ENCODE measurements around a stretch of chr7.

GRCh38 chr7:44759280-44759952 is 10.8 kb downstream of the ZMIZ2 start:
- PRO-cap = no peak
- RAMPAGE, long total RNA = no peak

DNA sequence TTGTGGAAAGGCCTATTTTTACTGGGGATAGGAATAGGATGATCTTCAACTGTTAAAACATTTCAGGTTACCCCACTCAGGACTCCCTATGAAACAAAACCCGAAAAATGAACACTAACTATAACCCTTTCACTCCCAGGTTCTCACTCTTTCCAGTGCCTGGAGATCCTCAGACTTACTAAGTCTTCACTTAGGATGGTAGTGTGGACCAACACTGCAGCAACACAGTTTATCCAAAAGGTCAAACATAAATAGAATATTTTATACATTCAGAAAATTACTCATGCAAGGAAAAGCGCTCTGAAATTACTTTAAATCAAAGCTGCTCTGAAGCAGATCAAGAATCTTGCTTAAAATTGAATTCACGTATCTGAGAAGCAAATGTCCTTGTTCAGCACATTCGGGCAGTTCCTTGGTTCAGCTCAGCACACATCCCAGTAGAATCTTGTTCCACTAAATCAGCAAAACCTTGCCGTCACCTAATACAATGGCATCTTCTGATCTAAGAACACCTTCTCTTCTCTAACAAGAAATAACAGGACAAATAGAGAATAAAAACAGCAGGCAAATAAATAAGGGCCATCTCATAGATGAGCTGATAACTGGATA is 18.1 kb downstream of the H2AZ2 start:
- PRO-cap = no peak
- RAMPAGE, long total RNA = no peak

DNA sequence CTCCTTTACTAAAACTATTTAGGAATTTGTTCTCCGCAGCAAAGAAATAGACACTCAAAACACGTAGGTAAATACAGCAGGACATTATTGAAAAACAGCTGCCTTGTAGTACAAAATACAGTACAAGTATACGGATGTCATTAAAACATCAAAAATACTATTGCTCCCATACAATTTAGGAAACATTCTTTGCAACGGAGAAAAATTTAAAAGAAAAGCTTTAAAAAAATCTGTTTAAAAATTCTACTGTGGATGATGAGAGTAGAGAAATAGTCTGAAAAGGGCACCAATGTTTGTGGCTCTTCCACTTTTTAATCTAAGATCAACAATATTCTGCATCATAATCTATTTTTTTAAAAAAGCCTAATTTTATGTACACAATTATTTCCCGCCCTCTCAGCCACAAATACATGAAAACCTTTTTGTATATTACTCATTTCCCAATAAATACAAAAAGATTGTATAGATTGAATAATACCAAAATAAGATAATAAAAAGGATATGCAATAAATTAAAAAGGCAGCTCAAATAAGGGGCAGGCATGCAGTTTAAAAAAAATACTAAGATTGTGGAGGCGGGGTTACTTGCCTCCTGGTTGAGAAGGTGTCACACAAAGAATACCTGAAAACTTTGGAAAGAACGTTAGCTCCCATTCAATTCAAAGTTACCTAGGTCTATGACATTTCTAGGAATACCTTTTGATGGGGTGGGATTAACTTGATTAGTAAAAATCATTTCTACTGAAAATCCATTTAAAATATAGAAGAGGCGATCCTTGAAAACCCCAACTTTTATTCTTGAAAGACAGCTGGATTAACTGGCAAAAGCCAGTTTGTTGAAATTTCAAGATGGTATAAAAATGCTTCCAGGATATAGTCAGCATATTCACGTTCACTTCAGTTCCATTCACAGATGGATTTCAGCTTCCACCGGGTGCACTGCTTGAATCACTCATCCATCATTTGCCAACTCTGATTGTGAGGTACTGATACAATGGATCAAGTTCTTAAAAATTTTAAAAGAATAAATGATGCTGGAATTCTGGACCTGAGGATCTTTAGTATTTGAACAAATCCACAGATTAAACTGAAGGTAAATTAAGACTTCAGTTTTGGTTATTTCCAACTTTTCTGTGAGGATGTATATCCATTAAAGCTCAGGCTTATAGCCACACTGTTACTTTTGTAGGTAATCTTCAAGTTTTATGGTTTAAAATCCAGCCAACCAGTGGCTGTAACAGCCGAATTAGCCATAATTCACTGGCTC is 2.7 kb downstream of the PURB start:
- PRO-cap = no peak
- RAMPAGE, long total RNA = no peak

DNA sequence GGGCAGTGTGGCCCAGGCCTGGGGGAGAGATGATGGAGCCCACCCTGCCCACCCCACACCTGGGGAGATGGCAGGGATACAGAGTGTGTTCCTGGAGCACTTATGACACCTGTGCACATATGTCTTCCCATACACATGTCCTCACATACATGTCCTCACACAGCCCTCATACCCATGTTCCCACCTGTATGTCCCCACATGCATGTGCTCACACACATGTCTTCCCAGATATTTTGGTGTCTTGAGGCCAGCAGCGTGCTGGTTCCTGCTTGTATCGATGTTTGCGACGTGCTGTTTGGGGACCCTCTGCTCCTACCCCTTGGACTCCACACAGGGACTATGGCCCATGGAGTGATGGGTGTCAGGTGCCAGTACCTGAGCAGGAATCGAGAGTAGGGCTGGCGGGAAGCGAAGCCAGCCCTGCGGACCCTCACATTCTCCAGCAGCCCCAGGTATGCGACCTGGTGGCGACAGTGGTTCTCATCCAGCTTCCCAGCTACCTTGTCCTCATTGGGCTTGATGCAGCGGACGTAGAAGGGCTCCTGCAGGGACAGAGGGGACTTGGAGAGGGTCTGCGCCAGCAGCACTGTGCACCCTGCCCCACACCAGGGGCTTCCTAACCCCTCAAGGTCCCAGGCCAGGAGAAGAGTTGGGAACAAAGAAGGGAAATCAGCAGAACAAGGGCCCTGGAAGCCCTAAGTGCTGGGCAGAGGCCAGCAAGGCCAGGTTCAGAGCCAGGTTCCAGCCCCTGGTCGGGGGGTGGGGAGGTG is 12.3 kb downstream of the MYO1G start:
- PRO-cap = no peak
- RAMPAGE, long total RNA = no peak

GRCh38 chr7:44967321-44967871 is 11.4 kb downstream of the MYO1G start:
- PRO-cap = no peak
- RAMPAGE, long total RNA = no peak

- PRO-cap = no peak
- RAMPAGE, long total RNA = no peak
Observed at GRCh38 chr7:44970458-44971190, 8.2 kb downstream of the MYO1G start.

- PRO-cap = no peak
- RAMPAGE, long total RNA = no peak
Observed at GRCh38 chr7:44981504-44982167, 2.8 kb upstream of the MYO1G start.

DNA sequence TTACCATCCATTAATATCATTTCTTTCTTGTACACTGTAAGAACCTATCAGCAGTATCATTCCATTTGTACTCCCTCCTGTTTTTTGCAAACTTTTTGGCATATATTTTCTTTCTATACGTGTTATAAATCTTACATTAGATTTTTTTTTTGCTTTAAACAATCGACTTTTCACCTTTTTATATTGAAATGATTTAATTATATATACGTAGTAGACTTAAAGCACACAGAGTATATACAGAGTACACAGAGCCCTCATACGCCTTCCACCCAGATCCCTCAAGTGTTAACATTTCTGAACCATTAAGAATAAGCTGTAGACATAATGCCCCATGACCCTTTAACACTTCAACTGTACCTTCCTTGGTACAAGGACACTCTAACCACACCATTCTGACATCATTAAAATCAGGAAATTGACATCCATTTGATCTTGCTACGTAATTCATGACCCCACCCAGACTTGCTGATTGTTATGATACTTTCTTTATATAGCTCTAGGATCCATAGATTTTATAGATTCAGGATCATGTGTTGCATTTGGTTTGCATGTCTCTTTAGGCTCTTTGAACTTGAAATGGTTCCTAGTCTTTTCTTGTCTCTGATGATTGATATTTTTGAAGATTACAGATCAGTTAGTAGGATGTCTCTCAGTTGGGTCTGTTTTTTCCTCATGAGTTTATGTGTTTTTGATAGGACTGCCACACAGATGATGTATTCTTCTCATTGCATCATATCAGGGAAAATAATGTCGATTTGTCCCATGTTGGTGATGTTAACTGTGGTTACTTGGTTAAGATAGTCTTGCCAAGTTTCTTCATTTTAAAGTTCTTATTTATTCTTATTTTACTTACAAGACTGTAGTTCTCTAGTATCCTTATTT is 13.4 kb downstream of the CCM2 start:
- PRO-cap = no peak
- RAMPAGE, long total RNA = no peak

GRCh38 chr7:45064918-45065369 is 23.8 kb downstream of the NACAD start:
- PRO-cap = no peak
- RAMPAGE, long total RNA = no peak

GRCh38 chr7:45104369-45104644 is 7.2 kb downstream of the TBRG4 start:
- PRO-cap = no peak
- RAMPAGE, long total RNA = no peak

- PRO-cap = no peak
- RAMPAGE, long total RNA = no peak
Observed at GRCh38 chr7:45108126-45109502, 2.9 kb downstream of the TBRG4 start.

- PRO-cap = no peak
- RAMPAGE, long total RNA = no peak
Observed at GRCh38 chr7:45240454-45240721, 82.8 kb downstream of the RAMP3 start.

GRCh38 chr7:45701645-45702261 is 127.6 kb downstream of the ADCY1 start:
- PRO-cap = no peak
- RAMPAGE, long total RNA = no peak

GRCh38 chr7:45866049-45866248 is 6.9 kb downstream of the CCDC201 start:
- PRO-cap = no peak
- RAMPAGE, long total RNA = no peak

- PRO-cap = no peak
- RAMPAGE, long total RNA = no peak
Observed at GRCh38 chr7:45891792-45892344, 3.6 kb downstream of the IGFBP1 start.

DNA sequence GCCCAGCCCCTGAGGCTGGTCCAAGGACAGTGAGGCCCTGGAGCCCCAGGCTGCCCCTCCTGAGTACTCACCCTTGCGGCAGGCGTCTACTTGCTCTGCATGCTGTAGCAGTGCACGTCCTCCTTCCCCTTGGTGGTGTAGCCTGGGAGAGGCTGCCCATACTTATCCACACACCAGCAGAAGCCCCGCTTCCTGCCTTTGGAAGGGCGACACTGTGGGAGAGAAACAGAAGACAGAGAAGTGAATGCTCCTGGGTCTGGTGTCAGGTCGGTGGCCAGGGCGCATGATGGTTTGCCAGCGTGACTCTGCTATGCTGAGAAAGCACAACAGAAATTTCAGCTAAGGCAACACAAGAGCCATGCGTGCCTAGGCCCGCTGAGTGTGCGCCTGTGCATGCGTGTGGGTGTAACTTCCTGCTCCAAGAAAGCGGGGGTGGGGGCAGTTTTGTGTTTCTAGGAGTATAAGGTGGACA is 6.3 kb downstream of the IGFBP3 start:
- PRO-cap = no peak
- RAMPAGE, long total RNA = no peak

GRCh38 chr7:45916994-45917671 is 3.9 kb downstream of the IGFBP3 start:
- PRO-cap = no peak
- RAMPAGE, long total RNA = no peak

DNA sequence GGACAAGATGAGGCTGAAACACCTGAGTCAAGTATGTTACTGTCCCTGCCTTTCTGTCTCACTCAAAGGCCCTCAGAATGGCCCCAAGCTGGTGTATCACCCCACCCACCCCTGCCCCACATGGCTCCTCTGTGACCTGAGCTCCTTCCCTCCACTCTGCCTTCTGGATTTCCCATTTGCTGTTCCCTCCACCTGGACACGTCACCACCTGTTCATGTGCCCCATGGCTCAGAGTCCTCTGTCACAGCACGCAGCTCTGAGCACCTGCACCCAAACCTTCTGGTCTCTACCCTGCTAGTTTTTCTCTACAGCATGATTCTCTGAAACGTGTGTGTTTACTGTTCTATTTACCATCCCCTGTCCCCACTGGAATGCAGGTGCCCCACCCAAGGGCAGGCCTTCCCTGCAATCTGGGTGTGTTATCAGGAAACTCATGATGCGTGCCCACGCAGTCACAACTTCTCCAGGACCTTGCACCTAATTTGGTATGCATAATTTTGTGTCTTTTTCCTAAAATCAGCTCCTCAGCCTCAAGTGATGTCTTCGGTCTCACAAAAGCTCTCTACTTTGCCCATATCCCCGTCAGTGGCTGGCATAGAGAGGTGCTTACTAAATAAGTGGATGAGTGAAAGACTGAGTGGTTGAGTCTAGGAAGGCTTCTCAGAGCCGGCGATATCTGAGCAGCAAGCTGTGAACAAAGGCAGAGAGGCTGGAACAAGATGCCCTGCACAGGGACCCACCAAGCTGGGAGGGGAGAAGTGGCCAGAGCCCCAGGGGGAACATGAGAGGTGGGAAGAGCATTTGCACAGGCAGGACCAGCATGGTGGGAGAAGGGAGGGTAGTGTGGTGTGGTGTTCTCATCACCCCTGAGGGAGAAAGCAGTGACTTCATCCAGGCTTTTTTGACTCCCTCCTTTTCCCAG is 284.5 kb upstream of the IGFBP3 start:
- PRO-cap = no peak
- RAMPAGE, long total RNA = no peak

GRCh38 chr7:46215722-46216720 is 294.9 kb upstream of the IGFBP3 start:
- PRO-cap = no peak
- RAMPAGE, long total RNA = no peak

- PRO-cap = no peak
- RAMPAGE, long total RNA = no peak
Observed at GRCh38 chr7:46557167-46557932, 636.3 kb upstream of the IGFBP3 start.

Measured in spinal cord (tissue), 3 donors.